A549 (cell line): ENCODE measurements around the gene GPR75.

DNA sequence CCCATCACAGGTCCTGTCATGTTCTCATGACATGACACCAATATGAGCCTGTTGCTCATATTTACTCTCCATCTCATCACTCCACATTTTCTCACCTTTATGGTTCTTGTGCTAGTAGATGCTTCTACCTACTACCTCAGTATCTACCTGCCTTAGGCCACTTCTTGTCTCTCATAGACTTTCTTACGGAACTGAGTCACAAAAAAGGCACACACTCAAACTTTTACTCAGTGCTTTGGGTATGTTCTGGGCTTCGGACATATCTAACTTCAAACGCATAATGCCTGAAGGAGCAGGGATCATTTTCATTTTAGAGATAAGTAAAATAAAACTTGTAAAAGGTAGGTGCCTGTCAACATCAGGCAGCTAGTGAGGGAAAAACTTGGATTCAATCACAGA is 1057.4 kb upstream of the CHAC2 start:
- PRO-cap = no peak
CAGE:
- cytosol, long polyA plus RNA = no peak
- long polyA plus RNA = no peak
- nucleus, long polyA plus RNA = no peak

DNA sequence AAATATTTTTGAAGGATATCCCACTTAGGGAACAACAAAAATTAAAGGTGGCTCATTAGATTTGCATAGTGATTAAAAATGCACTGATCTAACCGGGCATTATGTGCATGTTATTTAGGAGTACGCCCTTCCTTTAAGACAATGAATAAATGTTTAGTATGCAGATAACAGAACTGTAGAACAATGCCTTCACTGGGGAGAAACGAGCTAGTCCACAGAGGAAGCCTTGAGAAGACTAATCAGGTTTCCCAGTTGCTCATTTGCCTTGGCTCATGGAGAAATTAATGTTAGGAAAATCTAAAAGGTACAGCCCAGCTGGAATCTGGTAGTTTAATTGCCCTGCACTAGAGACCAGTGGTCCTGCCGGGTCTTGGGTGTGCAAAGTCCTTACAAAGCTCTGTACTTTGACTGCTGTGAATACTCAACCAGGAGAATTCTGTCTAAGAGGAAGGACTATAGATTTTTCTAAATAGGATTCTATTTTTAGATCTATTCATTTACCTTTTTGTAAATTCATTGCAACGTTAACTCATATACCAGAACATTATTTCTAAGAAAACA is 519.2 kb upstream of the CHAC2 start:
- PRO-cap = no peak
CAGE:
- cytosol, long polyA plus RNA = no peak
- long polyA plus RNA = no peak
- nucleus, long polyA plus RNA = no peak

- PRO-cap = no peak
CAGE:
- cytosol, long polyA plus RNA = no peak
- long polyA plus RNA = no peak
- nucleus, long polyA plus RNA = no peak
Observed at GRCh38 chr2:53785313-53785648, 1.5 kb downstream of the ASB3 start.

DNA sequence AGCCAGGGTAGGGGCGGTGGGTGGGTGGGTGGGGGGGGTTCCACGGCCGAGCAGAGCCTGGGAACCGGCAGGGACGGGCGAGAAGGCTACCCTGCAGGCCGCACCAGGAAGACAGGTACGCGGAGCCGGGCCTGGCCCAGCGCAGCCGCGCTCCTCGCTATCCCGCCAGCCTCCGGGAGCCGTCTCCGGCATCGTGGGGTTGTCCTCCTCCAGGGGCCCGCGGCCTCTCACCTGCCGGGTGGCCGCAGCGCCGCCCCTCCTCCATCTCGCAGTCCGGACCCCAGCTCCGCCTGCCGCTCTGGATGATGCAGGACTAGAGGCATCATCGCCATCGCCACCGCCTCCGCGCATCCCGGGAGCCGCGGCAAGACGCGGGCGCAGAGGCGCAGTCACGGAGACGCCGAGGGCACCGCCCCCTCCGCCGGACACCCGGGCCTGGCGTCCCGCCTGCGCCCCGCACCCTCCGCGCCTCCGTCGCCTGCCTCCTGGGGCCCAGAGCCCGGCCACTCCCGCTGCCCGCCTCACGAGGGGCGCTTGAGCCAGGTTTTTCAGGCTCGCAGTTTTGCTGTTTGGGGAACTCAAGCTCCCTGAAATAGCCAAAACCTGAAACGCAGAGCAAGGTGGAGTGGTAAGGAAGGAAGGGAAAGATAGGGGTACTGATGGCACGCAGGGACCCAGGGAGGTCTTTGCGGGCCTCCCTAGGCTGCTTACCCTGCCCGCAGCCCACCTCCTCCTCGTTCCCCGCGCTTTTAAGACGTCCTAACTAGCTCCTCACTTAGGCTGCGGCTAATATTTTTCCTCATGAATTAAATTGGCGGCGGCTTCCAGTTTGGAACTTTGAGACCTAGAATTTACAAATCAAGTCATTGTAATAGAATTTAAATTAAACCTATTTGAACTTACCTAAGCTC is at the start of gene GPR75:
Gene GPR75 (minus strand): TSS at position 371 of the 911 bp plus-strand sequence.
- PRO-cap = no peak
CAGE:
- cytosol, long polyA plus RNA = no peak
- long polyA plus RNA = no peak
- nucleus, long polyA plus RNA = no peak

GRCh38 chr2:53992819-53993306 is 21.9 kb downstream of the ACYP2 start:
- PRO-cap = no peak
CAGE:
- cytosol, long polyA plus RNA = no peak
- long polyA plus RNA = no peak
- nucleus, long polyA plus RNA = no peak

- PRO-cap = no peak
CAGE:
- cytosol, long polyA plus RNA = no peak
- long polyA plus RNA = no peak
- nucleus, long polyA plus RNA = no peak
Observed at GRCh38 chr2:54020865-54021366, 50.0 kb downstream of the ACYP2 start.

GRCh38 chr2:54429582-54430330 is 26.4 kb upstream of the SPTBN1 start:
- PRO-cap = no peak
CAGE:
- cytosol, long polyA plus RNA = no peak
- long polyA plus RNA = no peak
- nucleus, long polyA plus RNA = no peak

GRCh38 chr2:54455009-54455557 is 1.0 kb upstream of the SPTBN1 start:
- PRO-cap = no peak
CAGE:
- cytosol, long polyA plus RNA = no peak
- long polyA plus RNA = no peak
- nucleus, long polyA plus RNA = no peak

DNA sequence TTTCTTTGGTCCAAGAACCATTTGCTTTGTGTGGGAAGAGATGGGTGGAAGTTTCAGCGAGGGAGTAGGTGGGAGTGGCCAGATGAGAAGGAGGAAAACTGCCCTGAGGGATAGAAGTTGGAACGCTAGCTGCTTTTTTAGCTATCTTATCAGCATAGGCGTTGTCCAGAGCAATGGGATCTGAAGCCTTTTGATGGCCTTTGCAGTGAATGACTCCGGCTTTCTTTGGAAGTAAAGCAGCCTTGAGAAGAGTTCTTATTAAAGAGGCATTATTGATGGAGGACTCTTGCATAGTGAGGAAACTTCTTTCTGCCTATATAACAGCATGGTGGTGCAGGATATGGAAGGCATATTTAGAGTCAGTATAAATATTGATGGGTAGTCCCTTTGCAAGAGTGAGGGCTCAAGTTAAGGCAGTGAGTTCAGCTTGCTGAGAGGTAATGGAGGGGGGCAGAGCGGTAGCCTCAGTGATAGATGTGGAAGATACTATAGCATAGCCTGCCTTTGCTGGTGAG is 52.5 kb downstream of the SPTBN1 start:
- PRO-cap = no peak
CAGE:
- cytosol, long polyA plus RNA = no peak
- long polyA plus RNA = no peak
- nucleus, long polyA plus RNA = no peak

- PRO-cap = no peak
CAGE:
- cytosol, long polyA plus RNA = no peak
- long polyA plus RNA = no peak
- nucleus, long polyA plus RNA = no peak
Observed at GRCh38 chr2:54524352-54524551, 68.1 kb downstream of the SPTBN1 start.

DNA sequence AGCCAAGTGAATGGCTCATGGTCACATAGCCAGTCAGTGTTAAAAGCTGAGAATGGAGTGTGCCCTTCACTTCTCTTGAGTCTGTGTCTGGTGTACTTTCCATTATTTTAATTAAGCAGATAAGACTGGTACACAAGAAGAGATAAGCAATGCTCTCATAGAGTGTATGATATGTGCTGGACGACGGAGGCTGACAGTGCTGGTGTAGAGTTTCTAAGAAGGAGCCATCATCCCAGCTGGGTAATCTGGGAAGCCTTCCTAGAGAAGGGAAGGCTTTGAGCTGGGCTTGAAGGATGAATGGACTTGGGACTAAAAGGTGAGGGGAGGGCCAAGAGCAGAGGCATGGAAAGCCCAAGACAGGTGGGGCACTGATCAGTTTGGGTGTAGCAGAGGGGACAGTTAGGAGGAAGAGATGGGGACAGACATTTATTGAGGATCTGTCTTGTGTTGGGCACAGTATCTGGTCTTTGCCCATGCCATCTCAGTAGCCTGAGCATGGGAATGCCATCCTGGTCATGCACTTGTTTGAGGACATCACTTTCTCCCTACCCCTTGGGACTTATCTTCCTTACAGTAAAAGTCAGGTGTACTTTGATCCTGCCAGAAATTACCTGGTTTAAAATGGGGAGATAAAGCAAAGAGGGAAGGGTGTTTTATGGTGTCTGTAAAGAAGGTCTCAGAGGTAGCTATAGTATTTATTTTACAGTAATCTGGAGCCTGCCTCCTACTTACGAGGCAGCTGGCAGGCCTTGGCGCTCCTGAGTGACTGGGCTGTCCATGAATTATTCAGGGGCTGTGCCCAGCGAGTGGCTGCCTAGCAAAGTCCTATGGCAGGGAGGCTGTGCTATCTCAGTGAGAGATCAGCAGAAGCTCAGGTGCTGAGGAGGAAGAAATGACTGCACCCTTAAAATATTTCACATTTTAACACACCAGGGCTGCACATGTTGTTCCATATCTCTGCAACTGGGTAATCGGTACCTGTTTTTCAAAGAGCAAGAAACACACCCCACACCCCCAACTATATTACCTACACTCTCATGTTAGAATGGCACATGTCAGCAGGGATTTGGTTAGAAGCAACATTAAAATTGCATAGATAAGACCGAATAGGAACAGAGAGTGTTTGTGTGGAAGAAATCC is 93.7 kb downstream of the SPTBN1 start:
- PRO-cap = no peak
CAGE:
- cytosol, long polyA plus RNA = no peak
- long polyA plus RNA = no peak
- nucleus, long polyA plus RNA = no peak

DNA sequence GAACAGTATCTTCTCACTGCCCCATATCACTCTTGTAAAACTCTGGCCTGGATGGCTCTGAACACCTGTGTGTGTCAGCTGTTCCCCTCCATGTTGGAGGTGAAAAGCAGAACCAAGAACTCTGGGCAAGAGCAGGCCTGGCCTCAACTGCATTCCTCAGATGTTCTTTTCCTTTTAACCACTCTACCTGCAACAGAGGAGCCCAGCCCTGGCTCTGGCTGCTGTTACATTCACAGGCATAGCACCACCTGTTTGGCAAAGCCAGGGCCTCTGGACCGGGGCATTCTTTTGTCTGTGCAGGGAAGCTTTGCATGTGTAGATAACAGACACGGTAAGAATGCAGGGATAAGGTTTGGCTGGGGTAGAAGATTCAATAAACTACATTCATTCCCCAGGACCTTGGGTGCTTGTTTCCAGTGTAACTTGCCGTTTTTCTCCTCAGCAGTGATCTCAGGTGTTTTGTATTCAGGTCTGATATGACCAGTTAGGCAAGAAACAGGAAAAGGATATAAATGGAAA is 95.1 kb downstream of the SPTBN1 start:
- PRO-cap = no peak
CAGE:
- cytosol, long polyA plus RNA = no peak
- long polyA plus RNA = no peak
- nucleus, long polyA plus RNA = no peak

DNA sequence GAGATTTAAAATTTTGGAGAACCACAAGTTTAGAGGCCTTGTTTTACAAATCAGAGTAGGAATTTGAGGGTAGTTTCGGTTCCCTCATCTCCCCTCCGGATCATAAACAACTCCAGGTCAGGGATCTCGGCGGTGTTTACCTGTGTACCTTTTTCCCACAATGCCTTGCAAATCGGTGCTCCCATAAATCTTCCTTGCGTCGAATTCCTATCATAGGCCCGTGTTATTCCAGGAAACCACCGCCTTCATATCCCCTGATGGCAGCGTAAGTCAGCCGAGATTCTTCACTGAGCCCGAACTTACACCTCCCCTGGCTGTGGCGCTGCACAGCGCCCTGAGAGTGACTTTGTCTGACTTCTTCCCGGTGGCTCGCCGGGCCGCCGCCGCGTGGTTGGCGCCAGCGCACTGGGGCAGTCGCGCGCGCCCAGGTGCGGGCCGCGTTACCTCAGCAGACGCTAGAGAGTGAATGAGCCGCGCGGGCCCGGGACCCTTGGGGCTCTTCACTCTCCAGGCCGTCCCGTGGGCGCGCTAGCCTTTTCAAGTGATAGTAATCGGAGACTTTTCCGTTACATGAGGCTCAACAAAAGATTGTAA is 101.5 kb downstream of the SPTBN1 start:
- PRO-cap = no peak
CAGE:
- cytosol, long polyA plus RNA = no peak
- long polyA plus RNA = start-site peak on the plus strand centred at position 469 of the sequence, 84 bp wide, 185 and 177 reads in 2 replicates
- nucleus, long polyA plus RNA = start-site peak on the plus strand centred at position 363 of the sequence, 390 bp wide, 916 and 15,636 reads in 2 replicates

GRCh38 chr2:54573909-54575121 is 118.2 kb downstream of the SPTBN1 start:
- PRO-cap = no peak
CAGE:
- cytosol, long polyA plus RNA = no peak
- long polyA plus RNA = no peak
- nucleus, long polyA plus RNA = no peak

DNA sequence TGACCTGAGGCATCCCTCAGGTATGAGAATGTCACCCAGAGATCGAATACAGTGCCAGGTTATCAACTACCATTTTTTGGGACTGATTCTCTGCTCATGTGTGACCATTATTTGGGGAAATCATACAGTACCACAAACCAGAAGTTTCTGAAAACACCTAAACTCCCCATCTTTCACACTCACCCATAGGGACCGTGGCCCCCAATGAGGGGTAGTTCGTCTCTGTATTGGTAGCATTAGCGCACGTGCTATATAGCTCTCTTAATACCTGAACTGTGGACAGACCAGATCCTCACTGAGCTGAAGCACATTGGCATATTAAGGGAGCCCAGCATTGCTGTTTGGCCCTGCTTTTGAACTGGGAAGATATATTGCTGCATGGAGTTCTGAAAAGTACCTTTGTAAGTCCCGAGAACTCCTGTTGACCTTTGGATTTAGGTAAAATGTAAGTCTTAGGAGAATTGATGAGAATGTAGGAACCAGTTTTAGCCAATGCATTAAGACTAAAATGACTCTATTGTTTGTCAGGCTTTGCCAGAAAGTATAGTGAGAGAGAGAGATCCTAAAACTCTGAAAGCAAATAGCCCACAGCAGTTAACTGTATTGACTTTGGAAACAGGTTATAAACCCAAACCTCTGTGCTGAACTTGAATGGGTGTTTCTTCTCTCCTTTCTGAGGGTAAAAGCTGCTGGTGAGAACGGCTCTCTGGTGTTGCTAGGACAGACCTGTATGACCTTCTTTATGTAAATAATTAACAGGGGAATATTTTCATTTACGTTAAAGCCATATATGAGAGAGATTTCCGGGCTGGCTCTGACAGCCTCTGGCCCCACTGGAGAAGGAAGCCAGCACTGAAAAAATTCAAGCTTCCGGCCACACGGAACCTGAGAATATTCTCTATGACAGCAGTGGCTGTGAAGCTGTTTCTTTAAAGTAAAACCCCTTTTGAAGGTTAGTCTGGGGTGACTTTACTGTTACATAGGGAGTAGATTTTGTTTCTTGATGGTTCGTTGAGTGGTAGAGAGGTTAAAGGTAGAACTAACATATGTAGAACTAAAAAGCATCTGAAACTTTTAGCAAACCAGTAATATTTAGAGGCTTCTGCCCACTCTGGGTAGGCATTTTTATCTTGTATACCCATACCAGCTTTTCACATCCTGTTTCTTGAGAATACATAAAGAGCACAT is 123.5 kb downstream of the SPTBN1 start:
- PRO-cap = no peak
CAGE:
- cytosol, long polyA plus RNA = no peak
- long polyA plus RNA = no peak
- nucleus, long polyA plus RNA = no peak

GRCh38 chr2:54595978-54597086 is 127.1 kb upstream of the EML6 start:
- PRO-cap = no peak
CAGE:
- cytosol, long polyA plus RNA = no peak
- long polyA plus RNA = no peak
- nucleus, long polyA plus RNA = no peak

GRCh38 chr2:54598914-54599634 is 124.4 kb upstream of the EML6 start:
- PRO-cap = no peak
CAGE:
- cytosol, long polyA plus RNA = no peak
- long polyA plus RNA = no peak
- nucleus, long polyA plus RNA = no peak

- PRO-cap = no peak
CAGE:
- cytosol, long polyA plus RNA = no peak
- long polyA plus RNA = no peak
- nucleus, long polyA plus RNA = no peak
Observed at GRCh38 chr2:54599759-54600482, 123.5 kb upstream of the EML6 start.

DNA sequence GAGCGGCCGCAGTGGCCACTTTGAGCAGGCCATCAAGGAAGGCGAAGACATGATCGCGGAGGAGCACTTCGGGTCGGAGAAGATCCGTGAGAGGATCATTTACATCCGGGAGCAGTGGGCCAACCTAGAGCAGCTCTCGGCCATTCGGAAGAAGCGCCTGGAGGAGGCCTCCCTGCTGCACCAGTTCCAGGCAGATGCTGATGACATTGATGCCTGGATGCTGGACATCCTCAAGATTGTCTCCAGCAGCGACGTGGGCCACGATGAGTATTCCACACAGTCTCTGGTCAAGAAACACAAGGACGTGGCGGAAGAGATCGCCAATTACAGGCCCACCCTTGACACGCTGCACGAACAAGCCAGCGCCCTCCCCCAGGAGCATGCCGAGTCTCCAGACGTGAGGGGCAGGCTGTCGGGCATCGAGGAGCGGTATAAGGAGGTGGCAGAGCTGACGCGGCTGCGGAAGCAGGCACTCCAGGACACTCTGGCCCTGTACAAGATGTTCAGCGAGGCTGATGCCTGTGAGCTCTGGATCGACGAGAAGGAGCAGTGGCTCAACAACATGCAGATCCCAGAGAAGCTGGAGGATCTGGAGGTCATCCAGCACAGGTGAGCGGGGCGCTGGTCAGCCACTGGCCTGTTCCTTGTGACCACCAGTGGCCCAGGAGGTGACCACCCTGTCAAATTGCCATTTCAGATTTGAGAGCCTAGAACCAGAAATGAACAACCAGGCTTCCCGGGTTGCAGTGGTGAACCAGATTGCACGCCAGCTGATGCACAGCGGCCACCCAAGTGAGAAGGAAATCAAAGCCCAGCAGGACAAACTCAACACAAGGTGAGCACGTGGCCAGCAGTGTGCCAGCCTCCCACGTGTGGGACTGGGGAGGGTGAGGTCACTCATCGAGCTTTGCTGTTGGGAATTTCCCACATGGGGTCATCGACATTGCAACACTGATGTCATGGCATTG is 94.0 kb upstream of the EML6 start:
- PRO-cap = no peak
CAGE:
- cytosol, long polyA plus RNA = no peak
- long polyA plus RNA = no peak
- nucleus, long polyA plus RNA = no peak

DNA sequence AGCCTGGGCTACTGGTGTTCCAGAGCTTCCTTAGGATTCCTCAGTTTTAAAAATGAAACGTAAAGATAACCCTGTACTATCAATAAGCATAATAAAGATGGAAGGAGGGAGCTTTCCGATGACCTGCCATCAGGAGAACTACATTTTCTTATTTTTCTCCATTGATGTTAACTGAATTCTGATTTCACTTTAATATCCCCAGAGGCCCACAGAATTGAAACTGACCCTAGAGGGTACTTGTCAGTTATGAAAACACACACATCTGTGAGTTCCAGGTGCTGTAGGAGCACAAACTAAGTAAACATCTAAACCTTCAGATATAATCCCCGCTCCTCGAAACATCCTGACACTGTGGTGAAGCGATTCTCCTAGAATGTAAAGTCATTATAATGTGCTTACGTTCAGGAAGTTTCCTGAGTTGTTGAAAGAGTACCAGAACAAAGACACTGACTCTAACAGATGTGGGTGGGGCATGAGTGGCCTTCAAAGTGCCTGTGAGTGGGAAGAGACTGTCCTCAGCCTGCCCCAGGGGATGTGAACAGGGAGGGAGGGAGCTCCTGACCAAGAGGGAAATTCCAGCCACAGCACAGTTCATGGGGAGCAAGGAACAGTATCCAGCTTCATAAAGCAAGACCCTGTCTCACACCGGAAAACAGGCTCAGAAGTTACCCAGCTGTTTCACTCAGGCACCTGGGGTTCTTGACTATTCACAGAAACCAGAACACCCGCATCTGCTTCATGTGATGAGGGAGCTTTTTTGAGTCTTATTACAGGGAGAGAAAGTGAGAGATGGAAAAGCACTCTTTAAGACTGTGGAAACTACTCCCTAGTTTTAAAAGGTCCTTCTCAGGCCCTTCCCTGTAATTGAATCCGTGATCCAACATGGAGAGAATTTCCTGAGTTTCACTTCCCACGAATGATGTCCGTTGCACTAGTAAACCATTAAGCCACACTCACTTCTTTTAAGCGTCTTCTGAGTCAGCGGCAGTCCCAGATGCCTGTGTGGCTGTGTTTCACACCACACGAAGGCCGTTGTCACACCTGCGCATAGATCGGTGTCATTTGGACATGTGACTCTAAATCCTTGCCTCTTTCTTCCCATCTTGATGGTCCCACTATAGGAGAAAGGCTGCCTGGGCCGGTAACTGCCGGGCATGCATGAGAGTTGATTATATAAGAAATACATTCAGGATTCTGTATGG is 88.7 kb upstream of the EML6 start:
- PRO-cap = no peak
CAGE:
- cytosol, long polyA plus RNA = no peak
- long polyA plus RNA = no peak
- nucleus, long polyA plus RNA = no peak